Vein endothelial cell (primary cell): ENCODE measurements around the genes MIB2 and CDK11B.

DNA sequence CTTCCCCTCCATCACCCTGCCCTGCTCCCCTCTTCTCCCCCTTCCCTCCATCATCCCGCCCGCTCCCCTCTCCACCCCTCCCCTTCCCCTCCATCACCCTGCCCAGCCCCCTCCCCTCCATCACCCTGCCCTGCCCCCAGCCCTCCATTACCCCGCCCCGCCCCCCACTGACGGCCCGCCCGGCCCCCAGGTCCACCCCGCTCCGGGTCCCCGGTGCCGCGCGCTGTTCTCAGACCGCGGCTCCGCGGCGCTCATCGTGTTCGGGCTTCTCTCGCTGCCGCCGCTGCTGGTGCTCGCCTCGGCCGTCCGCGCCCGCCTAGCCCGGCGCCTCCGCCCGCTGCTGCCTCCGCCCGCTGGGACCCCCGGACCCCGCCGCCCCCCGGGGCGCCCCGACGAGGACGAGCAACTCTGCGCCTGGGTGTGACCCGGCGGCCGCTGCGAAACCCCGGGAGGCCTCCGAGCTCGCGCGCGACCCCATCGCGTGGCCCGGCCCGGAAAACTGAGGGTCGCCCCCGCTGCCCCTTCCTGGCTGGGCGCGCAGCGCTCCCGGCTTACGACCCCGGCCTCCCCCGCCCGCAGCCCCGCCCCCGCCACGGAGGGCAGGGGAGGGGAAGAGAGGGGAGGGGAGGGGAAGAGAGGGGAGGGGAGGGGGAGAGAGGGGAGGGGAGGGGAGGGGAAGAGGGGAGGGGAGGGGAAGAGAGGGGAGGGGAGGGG is 1.9 kb downstream of the TMEM88B start:
- CAGE, long polyA plus RNA = no peak

- CAGE, long polyA plus RNA = no peak
Measured at GRCh38 chr1:1432931-1433753, 2.3 kb upstream of the VWA1 start.

- CAGE, long polyA plus RNA = no peak
Measured at GRCh38 chr1:1477736-1478863, 6.5 kb downstream of the ATAD3B start.

DNA sequence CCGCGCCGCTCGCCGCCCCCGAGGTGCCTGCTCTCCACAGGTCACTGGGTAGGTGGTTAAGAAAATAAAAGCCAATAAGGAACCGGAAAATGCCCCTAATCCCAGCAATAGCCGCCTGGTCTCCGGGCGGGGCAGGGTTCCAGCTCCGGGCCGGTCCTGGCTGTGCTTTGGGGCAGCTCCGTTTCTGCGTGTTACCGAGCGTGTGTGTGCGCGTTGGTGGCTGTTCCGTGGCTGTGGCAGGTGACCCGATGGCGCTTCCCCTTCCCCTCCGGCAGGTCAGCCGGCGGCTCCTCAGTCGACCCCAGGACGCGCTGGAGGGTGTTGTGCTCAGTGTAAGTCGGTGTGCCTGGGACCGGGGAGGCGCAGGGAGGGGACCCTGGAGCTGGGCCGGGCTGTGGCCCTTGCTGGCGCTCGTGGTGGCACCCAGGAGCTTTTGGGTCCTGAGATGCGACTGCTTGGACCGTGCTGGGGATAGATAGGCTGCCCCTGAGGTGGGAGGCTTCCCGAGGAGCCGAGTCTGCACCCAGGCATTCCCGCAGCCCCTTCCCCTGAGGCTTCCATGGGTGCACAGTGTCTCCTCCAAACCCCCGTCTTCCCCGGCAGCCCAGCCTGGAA is 11.4 kb downstream of the ATAD3A start:
- CAGE, long polyA plus RNA = no peak

DNA sequence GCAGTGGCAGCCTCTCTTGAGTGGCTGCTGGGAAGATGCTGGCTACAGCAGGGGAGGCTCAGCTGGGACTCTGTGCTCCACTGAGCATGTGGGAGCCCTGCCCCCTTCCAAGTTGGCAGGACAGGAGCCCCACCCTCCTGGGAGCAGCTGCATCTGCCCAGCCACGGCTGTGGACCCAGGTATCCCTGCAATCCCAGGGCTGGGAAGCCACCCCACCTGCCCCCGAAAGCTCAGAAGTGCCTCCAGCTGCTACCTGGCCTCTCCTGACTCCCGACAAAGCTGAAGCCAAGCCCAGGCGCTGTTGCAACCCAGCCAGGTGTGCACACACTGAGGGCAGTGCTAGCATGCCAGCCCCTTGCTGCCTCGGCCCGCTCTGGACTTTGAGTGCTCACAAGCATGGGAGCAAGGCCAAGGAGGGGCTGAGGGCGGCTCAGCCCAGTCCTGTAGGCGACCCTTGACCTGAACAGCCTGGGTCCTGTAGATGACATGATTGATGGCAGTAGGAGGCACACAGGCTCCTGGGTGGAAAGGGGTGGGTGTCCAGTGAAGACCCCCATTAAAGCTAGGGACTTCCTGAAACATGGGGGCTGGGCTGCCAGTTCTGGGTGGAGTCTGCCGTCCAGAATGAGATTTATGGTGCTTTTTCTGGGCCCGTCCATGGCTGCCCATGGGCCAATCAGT is 2.8 kb upstream of the SSU72 start:
- CAGE, long polyA plus RNA = no peak

GRCh38 chr1:1615004-1615622 is at the start of gene MIB2:
TSS of gene MIB2 (plus strand) at chr1:1615500.
- CAGE, long polyA plus RNA = no peak

- CAGE, long polyA plus RNA = no peak
Measured at GRCh38 chr1:1627009-1627969, 4.7 kb upstream of the MMP23B start.

- CAGE, long polyA plus RNA = no peak
Measured at GRCh38 chr1:1658770-1659748, at the start of gene CDK11B. TSS of gene CDK11B (minus strand) at chr1:1659004.

DNA sequence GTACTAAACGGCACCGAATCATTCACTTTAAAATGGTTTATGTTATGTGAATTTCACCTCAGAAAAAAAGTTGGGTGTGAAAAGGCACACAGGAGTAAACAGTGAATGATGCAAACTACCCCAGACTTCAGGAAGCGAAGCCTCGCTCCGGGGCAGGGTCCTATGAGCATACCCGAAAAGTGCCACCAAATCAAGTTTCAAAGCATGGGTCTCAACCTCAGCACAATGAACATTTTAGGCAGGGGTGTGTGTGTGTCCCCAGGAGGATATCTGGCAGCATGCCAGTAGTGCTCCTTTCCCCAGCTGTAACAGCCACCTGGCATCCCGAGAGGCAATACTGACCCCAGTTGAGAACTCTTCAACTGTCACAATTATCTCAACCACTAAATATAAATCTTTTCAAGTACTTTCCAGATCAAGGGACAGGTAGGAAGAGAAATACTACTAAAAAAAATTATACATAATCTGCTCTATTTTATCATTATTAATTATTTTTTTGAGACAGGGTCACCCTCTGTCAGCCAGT is 48.1 kb downstream of the GNB1 start:
- CAGE, long polyA plus RNA = no peak

GRCh38 chr1:1917969-1918495 is 1.0 kb downstream of the TMEM52 start:
- CAGE, long polyA plus RNA = no peak

GRCh38 chr1:1919360-1919992 is 397 bp upstream of the TMEM52 start:
- CAGE, long polyA plus RNA = no peak

- CAGE, long polyA plus RNA = no peak
Measured at GRCh38 chr1:2052089-2052452, 1.9 kb downstream of the PRKCZ start.

- CAGE, long polyA plus RNA = no peak
Measured at GRCh38 chr1:2115739-2116292, 65.6 kb downstream of the PRKCZ start.

GRCh38 chr1:2206644-2207462 is 12.3 kb upstream of the FAAP20 start:
- CAGE, long polyA plus RNA = no peak

GRCh38 chr1:2228720-2229817 is 950 bp downstream of the SKI start:
- CAGE, long polyA plus RNA = no peak

DNA sequence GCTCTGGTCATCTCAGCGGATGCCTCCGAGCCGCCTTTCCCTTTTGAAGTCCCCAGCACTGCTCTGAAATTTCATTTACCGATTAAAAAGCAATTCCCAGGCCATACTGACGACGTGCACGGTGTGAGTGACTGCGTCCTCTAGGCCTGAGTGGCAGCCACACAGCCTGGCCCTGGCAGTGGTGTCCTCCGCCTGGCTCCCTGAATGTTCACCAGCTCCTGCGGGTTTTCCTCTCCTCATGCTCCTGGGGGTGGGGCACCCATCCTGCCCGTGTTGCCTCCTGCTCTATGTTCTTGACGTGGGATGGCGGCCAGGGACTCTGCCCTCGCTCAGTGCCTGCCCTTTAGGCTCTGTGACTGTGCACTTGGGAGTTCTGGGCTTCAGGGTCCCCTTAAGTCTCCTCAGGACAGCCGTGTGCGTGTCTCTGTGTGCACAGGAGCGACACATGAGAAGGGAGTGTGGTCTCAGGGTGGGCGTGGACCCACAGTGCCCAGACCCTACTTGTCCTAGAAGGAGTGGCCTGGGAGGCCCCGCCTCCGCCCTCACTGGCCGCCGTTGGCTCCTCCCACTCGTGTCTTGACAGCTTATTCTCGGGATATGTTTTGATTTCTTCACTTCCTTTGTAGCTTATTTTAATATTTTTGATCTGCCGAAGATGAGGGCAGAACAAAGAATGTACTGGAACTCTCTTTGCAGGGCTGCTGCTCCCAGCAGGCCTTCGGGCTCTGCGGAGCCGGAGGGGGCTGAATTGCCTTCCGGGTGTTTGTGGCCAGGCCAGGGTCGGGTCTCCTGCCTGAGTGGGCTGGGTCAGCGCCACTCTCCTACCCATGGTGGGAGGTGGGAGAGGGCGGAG is 3.7 kb downstream of the SKI start:
- CAGE, long polyA plus RNA = no peak

- CAGE, long polyA plus RNA = no peak
Measured at GRCh38 chr1:2274113-2275011, 46.2 kb downstream of the SKI start.

DNA sequence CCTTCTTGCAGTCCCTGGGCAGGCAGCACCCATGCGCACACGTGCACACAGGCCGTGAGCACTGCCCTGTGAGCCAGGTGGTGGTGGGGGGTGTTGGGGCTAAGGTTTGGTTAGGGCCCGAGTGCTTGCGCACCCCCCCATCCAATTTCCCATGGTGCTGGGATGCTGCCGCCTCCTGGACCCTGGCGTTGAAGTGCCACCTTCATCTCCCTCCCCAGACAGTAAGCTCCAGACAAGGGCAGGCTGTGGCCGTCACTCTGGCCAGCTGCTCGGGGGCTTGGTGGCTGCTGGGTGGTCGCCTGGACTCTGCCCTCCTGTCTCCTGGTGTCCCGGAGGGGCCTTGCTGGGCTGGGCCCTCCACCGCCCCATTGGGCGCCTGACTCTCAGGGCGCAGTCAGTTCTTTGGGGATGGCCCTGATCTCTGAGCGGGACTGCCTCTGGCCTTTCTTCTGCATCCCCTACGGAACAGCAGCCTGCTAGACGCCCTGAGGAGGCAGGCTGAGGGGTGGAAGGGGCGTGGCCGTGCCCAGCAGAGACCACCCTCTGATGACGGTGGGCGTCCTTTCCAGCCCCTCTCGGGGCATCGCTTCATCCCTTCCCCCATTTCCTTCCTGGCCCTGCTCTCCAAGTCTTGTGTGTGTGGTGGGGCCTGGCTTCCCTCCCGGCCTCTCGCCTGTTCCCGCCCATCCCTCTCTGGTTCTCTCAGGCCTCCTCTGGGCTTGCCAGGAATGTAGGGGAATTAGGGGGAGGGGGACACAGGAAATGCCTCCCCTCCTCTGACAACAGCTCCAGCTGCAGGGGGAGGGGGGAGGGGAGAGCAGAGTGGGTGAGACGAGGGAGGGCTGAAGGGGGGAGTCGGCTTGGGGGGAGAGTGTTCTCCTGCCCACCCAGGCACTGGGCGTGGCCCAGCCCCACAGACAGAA is 50.9 kb downstream of the SKI start:
- CAGE, long polyA plus RNA = no peak

GRCh38 chr1:2286757-2287343 is 58.7 kb downstream of the SKI start:
- CAGE, long polyA plus RNA = no peak

DNA sequence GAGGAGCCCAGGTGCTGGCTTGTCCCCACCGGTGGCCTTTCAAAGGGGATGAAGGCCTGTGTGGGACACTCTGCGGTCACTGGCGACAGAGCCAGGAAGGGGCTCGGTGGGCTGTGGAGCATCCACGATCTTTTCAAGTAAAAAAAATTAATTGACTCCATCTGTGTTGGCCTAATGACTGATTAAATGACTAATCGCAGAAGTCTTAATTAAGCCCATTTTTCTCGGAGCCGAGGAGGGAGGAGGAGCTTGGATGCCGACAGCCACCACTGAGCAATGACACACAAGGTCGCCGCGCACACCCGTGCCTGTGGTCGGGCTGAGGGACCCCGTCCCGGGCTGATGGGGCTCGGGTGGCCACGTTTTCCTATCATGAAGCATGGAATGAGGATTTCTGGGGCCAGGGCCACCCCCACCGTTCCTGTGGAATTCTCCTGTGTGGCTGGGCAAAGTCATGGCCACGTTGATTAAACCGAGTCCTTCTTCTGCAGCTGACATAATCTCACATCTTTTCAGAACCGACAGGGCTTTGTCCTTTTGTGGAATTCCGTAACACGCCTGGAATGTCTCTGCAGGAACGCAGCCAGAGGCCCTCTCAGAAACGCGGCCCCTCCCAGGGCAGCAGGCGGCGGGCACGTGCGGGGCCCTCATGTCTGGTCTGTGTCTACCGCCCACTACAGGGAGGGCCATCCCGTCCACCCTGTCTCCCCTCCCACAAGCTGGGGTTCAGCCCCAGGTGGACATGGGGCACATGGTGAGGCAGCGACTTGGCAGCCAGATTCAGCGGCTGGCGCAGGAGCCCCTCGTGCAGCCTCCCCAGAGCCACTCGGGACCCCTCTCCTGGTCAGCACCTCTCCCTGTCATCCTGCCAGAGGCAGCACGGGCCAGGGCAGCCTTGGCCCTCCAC is 60.7 kb downstream of the MORN1 start:
- CAGE, long polyA plus RNA = no peak